ReNcell CX (cell line): Measurements from ENCODE around the genes CD58, CD2, TRIM45 and TBX15.

DNA sequence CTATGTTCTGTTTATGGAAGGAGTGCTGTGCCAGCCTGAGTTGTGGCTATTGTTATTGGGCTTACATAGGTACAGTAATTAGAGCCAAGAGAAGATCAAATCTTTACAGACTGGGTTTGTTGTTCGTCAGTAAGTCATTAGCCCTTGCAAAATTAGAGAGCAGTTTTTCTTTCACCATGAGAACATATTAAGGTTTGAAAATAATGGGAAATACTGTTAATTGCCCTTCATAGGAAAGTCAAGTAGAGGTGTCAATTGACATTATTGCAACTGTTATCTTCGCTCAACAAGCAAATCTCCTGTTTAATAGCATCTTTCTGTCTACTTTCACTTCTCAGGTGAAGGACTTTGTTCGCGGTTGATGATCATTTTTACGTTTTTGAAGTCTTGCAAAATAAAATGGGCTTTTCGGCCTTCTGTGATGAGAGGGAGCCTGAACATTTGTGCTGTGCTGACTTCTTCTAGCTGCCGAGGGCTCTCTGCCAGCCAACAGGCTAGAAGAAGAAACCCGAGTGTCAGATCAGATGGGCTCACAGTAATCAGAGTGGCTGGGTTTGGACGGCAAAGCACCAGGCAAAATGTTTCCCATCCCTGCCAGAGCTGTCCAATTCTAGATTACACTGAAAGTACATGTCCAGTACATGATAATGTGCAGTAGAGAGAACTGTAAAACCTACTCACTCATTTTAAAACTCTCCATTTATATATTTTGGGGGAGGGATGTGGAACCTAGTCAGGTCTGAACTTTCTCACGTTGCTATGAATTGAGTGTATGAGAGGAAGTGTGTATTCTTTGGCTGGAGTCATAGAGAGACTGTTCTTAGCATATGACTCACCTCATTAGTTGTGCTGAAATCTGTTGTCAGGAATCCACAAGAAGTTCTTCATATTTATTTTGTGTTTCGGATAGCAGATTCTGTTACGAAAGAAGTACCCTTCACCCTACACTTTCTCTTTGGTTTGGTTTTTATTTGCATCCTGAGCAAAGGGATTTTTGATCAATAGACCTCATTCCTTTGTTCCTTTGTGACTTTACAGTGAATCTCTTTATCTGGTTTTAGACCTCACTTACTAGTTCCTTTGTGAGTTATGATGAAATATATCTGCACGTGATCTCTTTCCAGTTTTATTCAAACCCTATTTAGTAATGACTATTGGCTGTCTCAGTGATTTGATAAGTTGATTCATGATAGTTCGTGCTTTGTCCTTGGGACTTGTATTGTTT, 4.6 kb downstream of the ATP1A1 start:
- PRO-cap = no peak

GRCh38 chr1:116399404-116400511, 26.7 kb downstream of the ATP1A1 start:
- PRO-cap = no peak

DNA sequence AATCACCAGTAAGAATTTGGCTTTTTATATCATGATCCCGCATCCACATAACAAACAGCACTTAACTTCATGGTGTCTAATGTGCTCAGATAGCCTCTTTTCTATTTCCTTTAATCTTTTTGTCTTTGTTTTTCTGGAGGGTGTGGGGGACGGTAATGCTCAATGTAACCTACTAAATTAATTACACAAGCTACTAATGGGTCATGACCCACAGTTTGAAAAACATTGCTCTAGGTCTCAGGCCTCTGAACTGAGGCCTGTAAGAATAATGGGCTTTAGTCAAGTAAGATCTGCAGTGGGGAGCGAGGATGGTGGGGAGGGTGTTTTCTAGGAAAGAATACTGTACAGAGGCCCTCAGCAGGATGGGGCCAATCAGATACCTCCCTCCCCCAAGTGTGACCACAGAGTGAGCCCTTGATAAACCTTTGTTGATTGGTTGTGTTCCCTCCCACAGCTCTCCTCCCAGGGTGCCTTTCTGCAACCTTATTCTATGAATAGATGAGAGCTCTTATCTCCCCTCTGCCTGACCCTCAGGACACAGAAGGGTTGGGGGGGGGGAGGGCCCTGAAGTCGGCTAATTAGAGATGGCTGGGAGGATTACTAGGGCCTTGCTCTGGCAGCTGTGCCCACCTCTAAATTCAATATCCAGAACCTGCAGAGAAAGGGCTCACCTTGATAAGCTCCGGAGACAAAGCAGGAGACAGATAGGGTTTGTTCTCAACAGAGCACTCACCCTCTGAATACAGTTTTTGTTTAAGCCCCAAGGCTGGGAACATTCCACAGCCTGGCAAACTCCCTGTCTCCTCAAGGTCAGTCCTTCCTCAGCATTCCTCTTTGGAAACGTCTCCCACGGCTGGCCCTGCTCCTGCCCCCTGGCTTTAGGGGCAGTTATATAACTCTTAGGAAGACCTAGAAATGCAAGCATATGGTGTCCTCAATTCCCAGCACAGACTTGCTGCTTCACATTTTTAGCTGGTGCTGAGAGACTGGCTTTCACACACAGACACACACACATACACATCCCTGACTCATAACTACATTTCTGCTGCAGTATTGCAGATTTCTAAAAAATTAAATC, 42.8 kb downstream of the ATP1A1 start:
- PRO-cap = no peak

GRCh38 chr1:116457682-116458303, 84.7 kb downstream of the ATP1A1 start:
- PRO-cap = no peak

GRCh38 chr1:116570222-116571351, at the start of gene CD58:
Gene CD58, minus strand, starts transcription at chr1:116571026.
- PRO-cap = bidirectional peak, plus-strand start at chr1:116570607, minus-strand start at chr1:116570384; bidirectional peak, plus-strand start at chr1:116571141, minus-strand start at chr1:116570988

- PRO-cap = no peak
Measured at GRCh38 chr1:116646552-116647290, 20.8 kb downstream of the IGSF3 start.

- PRO-cap = no peak
Measured at GRCh38 chr1:116754029-116754770, at the start of gene CD2. Gene CD2, plus strand, starts transcription at chr1:116754430.

DNA sequence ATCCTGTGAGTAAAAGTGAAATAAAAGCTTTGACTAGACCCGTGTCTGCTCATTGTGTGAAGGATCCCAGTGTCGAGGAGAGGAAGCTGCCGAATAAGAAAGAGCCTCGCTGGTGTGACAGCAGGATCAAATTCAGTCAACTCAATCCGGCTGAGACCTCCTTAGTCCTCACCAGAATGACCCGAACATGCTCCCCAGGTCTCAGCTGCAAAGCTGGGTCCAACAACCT, 14.9 kb downstream of the CD2 start:
- PRO-cap = no peak

DNA sequence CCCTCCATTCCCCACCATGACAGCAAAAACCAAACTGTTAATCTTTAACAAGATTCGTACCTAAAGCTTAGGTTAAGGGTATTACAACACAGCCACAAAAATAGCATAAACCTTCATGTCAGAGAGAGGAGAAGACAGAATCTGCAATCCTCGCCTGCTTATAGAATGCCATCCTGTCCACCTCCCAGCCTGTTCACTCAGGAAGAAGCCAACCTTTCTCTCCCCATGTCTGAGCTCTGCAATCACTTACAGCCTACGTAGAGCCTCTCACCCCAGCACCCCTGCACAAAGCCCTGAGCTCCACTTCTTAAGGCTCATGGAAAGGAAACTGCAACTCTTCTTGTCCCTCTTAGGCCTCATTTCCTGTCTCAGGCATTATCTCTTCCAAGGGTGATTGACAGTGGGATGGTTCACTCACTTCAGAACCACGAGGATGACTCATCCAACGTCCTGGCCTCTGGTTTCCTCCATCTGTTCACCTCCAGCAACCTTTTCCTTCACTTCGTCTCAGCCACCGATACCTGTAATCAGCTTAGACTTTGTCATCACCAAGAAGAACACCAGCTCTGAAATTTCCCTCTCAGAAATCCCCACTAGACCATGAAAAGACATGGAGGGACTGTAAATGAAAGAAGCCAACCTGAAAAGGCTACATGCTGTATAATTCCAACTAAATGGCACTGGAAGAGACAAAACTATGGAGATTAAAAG, 72.9 kb downstream of the CD2 start:
- PRO-cap = no peak

- PRO-cap = no peak
Measured at GRCh38 chr1:116986704-116987643, 14.6 kb upstream of the CD101 start.

DNA sequence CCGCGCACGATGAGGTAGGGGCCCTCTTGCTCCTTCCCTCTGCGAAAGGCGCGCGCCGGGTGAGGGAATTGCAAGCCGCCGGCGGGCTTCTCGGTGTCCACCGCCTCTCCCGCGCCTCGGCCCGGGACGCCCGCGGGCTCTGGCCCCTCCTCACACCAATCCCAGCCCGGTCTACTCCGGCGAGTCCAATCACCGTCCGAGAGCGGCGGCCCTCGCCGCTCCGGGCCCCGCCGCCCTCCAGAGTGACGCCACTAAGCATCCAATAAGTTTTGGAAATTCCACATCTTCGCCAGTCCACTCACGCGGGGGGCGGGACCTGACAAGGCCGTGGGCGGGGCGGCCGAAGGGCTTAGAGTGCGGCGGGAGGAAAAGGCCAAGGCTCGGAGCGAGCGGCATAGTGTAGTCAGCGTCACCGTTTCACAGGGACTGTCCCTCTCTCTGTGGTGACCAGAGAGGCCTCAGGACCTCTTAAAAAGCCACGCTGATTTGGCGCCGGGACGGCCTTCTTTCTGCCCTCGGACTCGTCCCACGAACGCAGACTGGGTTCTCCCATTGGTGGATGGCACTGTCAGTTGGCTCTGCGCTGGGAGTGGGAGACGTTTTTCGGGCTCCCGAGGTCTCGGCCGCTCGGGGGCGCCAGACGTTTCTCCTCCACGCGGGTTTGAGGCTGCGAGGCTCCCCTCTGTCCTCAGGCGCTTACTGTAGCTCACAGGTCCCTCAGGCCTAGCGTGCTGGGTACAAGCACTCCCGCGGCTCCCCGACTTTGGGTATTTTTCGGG, at the start of gene TRIM45:
Gene TRIM45, minus strand, starts transcription at position 144 of the 779 bp plus-strand sequence.
- PRO-cap = bidirectional peak, plus-strand start at position 382 of the sequence, minus-strand start at position 135 of the sequence; bidirectional peak, plus-strand start at position 715 of the sequence, minus-strand start at position 543 of the sequence

DNA sequence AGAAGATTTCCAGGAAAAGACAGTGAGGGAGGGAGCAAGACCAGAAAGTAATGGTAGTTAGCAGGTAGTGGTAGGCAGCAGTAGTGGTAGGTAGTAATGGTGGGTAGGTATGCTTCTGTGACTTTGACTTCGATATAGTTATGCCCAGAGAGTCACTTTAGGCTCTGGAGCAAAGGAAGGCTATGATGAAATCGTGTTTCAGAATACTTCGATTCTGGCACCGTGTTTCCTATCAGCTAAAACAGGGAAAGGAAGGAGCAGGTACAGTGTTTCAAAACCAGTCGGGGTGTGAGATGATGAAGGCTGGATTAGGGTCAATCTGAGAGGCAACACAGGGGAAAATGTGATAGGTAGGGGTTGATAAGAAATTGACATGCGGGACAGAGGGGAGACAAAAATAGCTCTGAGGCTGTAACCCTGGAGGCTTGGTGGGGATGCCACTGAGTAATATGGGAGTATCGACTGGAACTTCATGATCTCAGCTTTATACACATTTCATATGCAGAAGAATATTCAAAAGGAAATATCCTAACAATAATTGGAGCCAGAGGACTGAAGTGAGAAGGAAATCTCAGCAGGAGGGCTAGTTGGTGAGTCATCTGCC, 25.2 kb upstream of the TRIM45 start:
- PRO-cap = no peak

DNA sequence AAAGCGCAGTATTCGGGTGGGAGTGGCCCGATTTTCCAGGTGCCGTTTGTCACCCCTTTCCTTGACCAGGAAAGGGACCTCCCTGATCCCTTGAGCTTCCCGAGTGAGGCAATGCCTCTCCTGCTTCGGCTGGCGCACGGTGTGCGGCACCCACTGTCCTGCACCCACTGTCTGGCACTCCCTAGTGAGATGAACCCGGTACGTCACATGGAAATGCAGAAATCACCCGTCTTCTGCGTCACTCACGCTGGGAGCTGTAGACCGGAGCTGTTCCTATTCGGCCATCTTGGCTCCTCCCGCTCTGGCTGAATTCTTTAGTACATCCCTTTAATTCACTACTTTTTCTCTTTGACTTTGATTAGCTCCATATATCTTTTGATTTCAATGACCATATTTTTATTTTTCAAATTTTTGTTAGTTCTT, 8.8 kb upstream of the MAN1A2 start:
- PRO-cap = no peak

- PRO-cap = unidirectional peak, minus-strand start at chr1:117367904
Measured at GRCh38 chr1:117367876-117368219, 599 bp downstream of the MAN1A2 start.

DNA sequence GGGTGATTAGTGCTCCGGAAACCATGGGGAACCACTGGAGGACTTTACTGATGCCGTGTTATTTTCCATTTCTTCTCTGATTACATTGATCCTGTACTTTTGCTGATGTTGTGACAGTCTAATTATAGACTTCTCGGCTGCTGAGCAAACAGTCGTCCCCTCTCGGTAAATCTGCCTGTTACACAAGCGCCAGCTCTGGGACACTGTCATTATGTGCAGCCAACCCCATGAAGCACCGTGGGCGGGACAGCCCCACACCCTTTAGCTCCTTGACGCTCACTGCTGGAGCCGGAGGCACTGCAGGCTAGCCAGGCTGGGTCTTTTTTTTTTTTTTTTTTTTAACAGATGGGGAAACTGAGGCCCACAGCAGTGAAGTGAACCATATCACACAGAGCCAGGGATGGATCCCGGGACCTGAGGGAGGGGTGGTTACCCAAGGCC, 6.0 kb upstream of the TENT5C start:
- PRO-cap = no peak

DNA sequence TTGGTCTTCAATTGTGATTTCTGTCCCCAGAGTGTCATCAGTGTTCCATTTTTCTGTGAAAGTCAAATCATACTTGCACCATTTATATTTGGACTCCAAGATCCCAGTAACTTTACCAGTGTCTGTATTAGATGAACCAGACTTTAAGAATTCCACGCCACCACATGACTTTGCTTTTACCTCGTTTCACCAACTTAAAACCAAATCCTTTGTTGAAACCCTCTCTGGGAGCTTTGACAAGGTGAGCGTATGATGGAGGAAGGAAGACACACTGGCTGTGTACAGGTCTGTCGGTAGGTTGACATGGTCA, 35.5 kb downstream of the TENT5C start:
- PRO-cap = no peak

- PRO-cap = no peak
Measured at GRCh38 chr1:117873776-117874587, 55.4 kb downstream of the GDAP2 start.

DNA sequence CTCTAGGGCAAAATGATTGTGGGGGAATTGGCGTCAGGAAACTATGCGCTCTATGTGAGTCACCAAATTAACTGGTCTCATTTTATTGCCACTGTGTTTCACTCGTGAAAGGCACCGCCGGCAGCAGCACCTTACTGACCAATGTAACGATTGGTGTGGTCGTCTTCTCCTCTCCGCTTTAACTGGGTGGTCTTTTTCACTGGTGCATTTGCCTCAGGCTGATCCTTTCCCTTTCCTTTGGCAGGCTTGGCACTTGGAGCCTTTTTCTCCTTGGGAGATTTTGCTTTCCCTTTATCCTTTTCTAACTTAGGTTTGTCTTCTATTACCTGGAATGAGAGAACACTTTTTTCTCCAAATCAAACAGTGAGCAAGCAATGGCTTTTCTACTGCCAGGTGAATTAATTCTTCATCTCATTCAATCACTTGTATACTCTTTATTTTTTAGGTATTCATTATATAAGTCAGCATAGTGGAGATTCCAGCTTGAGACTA, 83.4 kb downstream of the SPAG17 start:
- PRO-cap = no peak

DNA sequence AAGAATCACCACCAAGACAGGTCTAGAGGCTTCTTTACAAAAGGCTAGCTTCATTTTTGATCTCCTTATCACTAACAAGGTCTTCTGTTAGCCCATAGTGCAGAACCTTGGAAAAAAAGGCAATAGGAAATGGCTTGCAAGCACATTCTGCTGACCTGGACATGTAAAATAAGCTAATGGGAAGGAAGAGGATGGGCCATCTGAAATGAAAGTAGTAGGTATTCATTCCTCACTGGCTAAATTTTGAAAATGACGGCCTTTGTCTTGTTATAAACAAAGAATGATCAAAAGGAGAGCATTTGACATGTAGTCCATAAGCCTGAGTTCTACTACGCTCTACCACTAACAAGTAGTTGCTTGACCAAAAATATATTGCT, 75.6 kb downstream of the TBX15 start:
- PRO-cap = no peak

- PRO-cap = no peak
Measured at GRCh38 chr1:118987337-118988523, at the start of gene TBX15. Gene TBX15, minus strand, starts transcription at chr1:118988343.